ENCODE measurements around the genes SCARB1 and UBC.

DNA sequence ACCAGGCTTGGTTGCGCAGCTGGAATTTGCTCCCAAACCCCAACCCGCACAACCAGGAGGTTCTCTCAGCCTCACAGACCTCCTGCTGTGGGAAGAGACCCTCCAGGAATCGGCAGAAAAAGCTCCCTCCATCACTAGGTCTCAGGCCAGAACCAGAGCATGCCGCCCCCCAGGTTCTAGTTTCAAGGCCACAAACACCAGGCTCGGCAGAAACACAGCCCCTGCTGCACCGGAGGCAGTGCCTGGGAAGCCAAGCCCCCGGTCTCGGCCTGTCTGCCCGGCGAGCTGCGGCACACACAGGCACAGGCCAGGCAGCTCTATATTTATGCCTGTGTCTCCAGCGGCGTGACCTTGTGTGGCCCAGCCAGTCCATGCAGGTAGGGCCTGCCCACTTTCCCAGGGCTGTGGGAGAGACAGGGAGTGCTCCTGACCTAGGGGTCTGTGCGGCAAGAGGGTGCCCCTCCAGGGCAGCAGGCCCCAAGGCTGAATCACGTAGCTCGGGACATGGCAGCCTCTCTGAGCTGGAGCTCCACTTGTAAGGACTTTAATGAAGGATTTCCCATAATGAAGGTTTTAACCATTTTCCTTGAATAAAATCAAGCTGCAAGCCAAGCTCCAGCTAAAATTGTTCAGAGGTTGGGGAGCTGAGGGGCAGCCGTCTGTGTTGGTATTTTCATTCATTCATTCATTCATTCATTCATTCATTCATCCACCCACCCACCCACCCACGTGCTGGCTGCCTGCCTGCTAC, 91.8 kb downstream of the RFLNA start:
- CAGE, long polyA plus RNA = no peak
- RRBS = no CpG with 5 or more reads among the region's 18 CpGs

- CAGE, long polyA plus RNA = no peak
- RRBS = 17% methylated on average over 7 of the region's 44 CpGs
These were observed 92.8 kb downstream of the RFLNA start for GRCh38 chr12:124387276-124388449.

DNA sequence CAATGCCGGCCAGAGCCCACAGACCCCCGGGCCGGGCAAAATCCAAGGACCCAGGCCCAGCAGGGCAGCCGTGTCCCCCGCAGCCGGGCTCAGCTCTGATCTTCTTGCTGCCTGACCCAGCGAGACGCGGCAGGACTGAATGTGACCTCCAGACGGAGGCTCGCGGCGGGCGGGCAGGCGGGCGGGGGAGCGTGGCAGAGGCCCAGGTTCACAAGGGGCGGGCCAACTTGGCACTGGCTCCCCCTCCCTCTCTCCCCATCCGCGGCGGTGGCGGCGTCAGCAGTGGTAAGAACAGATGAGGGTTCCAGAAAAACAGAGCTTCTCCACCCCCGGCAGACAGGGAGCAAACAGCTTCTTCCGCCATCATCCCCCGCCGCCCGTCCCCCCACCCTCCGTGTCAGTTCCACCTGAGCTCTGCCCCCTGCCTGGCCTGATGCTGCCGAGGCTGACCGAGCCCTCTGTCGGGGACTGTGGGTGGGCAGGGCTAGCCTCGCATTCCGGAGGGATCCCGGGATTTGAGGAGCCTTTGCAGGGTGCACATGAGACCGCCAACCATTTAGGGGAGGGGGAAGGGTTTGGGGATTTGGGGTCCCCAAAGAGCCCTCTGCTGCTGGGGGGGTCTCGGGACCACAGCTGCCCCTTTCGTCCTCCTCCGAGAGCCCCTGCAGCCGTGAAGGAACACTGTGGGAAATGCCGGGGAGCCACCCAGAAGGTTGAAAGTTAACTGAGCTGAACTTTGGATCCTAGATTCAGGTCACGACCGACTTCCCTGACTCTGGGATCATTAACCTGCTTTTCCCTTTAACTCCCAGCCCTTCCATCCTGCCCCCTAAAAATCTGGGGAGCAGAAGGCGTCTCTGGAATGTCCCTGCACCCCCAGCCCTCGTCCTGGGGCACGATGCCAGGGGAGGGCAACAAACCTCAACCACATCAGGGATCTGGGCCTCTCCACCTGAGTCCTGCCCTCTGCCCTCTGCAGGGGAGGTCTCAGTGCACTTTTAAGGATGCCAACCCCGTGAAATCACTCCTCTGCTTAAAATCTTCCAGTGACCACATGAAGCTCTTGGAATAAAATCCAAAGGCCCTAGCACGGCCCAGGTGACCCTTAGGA, 94.6 kb downstream of the RFLNA start:
- CAGE, long polyA plus RNA = no peak
- RRBS = 2% methylated on average over 5 of the region's 48 CpGs

GRCh38 chr12:124420972-124421969, 126.4 kb downstream of the RFLNA start:
- CAGE, long polyA plus RNA = no peak
- RRBS = no CpG with 5 or more reads among the region's 29 CpGs

DNA sequence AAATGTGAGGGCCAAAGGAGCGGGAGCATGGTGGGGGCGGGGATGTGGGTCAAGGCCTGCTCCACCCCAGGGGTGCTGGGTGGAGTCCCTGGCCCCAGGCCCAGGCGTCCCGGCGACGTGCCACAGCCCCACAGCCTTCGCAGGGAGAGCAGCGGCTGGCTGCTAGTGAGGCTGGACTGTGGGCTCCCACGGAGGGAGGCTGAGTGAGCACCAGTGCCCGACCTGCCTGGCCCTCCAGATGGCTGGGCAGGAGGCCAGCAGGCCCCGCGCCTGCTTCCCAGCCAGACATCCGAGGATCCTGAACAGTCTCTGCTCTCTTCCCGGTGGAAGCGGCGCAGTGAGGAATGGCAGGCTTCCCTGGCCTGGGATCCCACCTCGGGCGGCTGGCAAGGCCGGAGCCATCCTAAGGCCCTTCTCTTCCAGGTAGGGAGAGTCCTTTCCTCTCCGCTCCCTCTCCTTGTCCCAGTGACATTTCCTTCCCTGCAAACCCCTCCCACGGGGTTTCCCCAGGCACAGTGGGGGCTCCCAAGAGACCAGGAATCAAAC, 128.4 kb downstream of the RFLNA start:
- CAGE, long polyA plus RNA = no peak
- RRBS = 19% methylated on average over 6 of the region's 21 CpGs

DNA sequence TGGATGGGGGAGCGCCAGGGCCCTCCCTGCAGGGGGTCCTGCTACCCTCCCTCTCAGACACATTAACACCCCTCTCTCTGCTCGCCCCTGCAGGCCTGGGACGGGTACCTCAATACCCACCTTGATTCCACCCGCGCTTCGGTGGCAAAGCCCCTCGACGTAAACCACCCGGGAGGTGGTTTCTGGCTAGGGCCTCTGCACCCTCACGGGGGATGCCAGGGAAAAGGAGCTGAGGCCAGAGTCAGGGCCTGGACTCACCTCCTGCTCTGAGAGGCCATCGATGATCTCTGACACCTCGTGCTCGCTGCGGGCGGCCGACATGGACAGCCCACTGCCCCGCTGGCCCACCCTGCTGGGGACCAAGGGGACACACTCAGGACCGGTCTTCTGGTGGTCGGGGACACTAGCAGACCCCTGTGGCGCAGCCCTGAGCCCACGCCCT, 134.5 kb downstream of the RFLNA start:
- CAGE, long polyA plus RNA = no peak
- RRBS = no CpG with 5 or more reads among the region's 21 CpGs

- CAGE, long polyA plus RNA = no peak
- RRBS = 77% methylated on average over 4 of the region's 34 CpGs
These were observed 104.0 kb downstream of the NCOR2 start for GRCh38 chr12:124463129-124464062.

DNA sequence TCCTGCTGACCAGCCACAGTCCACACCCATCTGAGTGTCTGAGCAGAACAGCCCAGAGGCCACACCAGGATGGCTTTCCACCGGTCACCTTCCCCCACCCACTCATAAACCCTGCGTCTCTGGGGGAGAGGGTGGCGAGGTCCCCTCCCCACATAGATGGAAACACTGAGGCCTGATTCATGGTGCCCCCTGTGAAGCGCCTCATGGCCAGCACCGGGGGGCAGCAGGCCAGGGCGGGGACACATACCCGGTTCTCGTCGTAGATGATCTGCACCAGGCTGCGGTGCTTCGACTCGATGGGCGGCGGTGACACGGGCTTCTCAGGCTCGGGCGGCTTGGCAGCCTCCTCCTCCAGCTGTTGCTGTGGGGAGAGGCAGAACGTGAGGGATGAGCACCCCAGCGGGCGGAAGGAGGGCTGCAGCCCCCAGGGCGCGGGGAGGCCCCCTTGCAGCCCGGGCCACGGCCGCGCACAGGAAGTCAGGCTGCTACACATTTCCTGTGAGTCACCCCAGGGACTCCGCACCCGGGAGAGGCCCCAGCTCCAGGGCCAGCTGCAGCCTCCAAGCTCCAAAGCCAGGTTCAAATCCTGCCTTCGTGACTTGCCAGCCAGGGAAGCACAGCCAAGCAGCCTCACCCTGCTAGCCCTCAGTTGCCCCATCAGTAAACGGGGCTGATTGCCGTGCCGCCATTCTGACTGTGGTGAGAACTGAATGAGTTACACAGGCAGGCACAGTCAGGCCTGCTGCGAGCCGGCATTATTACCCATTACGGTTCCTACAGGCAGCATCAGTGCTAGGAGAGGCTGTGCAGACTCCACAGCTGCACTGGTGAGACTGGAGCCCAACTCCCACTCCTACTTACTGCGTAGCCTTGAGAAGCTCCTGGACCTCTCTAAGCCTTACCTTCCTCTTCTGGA, 101.2 kb downstream of the NCOR2 start:
- CAGE, long polyA plus RNA = no peak
- RRBS = 36% methylated on average over 6 of the region's 36 CpGs

DNA sequence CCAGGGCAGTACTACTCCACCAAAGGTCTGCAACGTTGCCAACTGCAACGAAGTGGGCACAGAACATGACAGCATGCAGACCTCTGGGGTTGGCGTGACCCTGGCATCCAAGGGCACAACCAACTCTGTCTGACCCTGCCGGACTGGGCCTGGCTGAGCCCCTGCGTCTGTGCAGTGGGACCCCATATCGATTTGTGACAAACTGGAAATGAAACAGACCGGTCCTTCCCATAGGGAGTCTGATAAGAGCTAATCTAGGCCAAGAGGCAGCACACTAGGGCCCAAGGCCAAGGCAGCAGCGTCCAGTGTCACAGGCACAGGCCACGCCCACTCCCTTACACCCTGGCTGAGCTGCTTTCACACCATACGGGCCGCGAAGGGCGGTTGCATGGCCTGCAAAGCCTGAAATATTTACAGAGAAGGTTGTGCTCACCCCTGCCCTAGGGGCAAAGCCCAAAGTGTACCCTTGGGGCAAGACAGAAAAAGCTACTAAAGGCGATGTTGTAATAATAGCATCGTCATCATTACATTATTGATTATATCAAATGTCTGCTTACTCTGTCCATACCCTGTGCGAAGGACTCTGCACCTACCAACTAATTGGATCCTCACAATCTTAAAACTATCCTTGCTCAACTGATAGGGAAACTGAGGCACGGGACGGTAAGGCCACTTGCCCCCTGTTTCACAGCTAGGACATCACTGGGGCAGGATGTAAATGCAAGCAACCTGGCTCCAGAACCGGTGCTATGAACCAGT, 76.5 kb downstream of the NCOR2 start:
- CAGE, long polyA plus RNA = no peak
- RRBS = 73% methylated on average over 4 of the region's 19 CpGs

DNA sequence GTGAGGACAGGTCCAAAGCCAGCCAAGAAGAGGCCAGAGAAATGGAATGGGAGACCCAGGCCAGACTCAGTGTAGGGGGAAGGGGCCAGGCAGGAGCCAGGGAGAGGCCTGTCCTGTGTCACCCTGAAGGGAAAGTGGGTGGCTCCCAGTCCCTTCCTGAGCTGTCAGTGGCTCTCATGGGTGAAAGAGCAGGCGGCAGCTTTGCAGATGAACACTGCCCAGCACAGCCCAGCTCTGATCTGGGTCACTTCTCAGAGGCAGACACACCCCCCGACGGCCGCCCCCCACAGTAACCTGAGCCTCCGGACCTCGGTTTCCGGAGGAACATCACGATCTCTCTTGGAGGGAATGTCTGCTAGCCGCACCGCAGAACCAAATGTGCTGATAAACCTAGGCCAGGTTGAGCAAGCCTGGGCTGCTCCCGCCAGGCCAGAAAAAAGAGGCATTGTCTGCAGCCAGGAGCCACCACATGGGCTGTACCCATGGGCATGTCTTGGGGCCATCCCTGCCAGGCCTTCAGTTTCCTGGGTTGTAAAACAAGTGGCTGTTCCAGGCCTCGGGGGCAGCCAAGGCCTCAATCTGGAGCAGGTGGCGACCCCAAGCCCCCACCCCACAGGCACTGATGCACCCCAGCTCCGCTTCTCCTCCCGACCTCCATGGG, 57.7 kb downstream of the NCOR2 start:
- CAGE, long polyA plus RNA = no peak
- RRBS = no CpG with 5 or more reads among the region's 15 CpGs

GRCh38 chr12:124527933-124528505, 39.4 kb downstream of the NCOR2 start:
- CAGE, long polyA plus RNA = no peak
- RRBS = 77% methylated on average over 1 of the region's 17 CpGs

DNA sequence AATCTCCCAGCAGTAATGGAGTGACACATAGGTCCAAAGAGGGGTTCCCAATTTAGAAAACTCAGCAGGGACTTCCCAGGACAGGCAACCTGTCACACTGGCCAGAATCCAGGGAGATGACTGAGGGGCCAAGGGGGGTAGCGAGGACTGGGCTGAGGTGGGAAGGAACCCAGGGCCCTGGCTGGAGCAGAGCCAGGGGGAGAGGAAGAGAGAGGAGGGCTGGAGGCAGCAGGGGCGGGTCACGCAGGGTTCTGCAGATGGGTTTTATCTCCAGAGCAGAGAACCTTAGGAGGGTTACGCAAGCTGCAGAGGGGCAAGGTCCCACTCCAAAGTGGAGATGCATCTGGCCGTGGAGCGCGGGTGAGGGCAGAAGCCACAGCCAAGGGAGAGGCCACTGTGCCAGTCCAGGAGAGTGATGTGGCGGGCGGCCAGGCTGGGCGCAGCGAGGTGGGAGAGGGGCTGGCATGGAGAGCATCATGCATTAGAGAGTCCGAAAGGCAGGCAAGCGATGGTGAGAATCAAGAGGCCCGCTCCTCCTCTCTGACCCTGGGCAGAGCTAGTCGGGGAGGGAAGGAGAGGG, 29.1 kb downstream of the NCOR2 start:
- CAGE, long polyA plus RNA = no peak
- RRBS = no CpG with 5 or more reads among the region's 15 CpGs

GRCh38 chr12:124566848-124566946, 715 bp downstream of the NCOR2 start:
- CAGE, long polyA plus RNA = no peak
- RRBS = no CpG with 5 or more reads among the region's 7 CpGs

- CAGE, long polyA plus RNA = no peak
- RRBS = 84% methylated on average over 3 of the region's 8 CpGs
These were observed 2.2 kb upstream of the NCOR2 start for GRCh38 chr12:124569665-124570051.

GRCh38 chr12:124719802-124720188, 143.9 kb downstream of the SCARB1 start:
- CAGE, long polyA plus RNA = no peak
- RRBS = no CpG with 5 or more reads among the region's 10 CpGs

DNA sequence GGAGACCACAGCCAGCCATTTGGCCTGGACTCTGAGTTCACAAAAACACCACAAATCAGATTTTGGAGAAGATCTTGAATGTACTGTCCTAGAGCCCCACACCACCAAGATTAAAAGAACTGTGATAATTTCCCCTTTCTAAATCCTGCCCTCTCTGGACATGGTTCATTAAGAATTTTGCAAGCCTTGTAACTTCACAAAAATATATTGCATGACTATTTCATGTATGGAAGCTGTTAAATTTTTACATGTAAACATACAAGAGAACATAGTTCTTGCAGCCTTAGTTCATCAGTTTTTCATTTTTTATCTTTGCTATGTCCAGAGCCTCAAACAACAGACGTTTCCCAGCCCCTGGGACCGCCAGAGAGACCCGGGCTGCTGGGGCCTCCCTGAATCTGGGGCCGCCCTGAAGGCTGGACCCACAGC, 96.9 kb downstream of the SCARB1 start:
- CAGE, long polyA plus RNA = no peak
- RRBS = no CpG with 5 or more reads among the region's 4 CpGs

GRCh38 chr12:124814906-124815652, 48.6 kb downstream of the SCARB1 start:
- CAGE, long polyA plus RNA = no peak
- RRBS = 73% methylated on average over 3 of the region's 34 CpGs

DNA sequence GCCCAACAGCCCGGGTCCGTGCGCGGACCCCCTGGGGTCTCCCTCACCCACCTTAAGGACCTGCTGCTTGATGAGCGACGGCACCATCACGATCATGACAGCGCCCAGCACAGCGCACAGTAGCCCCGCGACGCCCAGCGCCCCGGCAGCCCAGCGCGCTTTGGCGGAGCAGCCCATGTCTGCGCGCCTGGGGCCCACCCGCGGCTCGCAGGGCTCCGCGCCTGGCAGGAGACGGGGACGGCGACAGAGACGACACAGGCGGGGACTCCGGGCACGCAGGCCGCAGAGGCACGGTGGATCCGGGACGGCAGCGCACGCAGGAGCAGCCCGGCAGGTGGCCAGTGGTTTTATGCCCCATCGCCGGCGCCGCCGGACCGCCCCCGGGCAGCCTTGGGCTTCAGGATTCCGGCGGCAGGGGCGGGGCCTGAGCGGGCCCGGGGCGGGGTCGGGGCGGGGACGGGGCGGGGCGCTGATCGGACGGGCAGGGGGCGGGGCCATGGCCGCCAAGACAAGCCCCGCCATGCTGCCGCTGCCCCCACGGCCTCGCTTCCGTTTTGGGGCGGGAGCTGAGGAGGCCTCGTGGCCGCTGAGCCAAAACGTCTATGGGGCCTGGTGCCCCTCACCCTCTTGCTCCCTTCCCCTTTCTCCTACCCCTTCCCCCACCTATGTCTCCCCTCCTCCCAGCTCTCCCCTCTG, at the start of gene SCARB1:
TSS of gene SCARB1 (minus strand) at position 321 of the 696 bp plus-strand sequence.
- CAGE, long polyA plus RNA = start-site peak on the minus strand centred at position 365 of the sequence, 91 bp wide, 98 and 101 reads in 2 replicates
- RRBS = 4% methylated on average over 9 of the region's 69 CpGs

DNA sequence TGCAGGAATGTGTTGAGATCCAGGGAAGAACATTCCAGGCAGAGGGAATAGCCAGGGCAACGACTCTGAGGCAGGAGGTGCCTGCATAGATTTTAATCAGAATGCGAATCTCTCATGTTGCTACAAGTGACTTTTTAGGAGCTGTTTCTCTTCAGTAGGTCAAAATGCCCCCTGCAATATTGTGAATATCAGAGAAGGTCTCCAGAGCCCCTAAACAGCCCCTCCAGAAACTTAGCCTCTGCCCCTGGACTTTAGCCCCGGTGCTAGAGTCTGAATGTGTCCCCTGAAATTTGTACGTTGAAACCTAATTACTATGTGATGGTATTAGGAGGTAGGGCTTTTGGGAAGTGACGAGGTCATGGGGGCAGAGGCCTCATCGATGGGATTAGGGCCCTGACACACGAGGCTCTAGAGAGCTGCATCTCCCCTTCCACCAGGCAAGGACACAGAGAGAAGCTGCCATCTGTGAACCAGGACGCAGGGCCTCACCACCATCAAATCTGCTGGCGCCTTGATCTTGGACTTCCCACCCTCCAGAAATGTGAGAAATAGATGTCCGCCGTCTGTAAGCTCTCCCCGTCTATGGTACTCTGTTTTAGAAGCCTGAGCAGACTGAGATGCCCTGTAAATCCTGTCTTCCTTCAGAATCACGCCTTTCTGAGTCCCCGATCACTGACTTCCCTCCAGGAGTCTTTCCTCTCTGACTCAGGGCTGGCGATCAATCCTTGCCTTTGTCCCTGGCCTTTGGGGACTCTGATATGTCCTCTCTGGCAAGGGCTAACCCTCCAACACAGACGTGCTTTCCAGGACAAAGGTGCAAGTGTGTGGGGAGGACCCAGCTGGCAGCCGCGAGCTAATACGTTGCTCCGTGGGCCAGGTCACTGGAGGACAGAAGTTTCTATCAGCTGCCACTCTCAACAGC, 8.1 kb upstream of the SCARB1 start:
- CAGE, long polyA plus RNA = no peak
- RRBS = no CpG with 5 or more reads among the region's 20 CpGs

DNA sequence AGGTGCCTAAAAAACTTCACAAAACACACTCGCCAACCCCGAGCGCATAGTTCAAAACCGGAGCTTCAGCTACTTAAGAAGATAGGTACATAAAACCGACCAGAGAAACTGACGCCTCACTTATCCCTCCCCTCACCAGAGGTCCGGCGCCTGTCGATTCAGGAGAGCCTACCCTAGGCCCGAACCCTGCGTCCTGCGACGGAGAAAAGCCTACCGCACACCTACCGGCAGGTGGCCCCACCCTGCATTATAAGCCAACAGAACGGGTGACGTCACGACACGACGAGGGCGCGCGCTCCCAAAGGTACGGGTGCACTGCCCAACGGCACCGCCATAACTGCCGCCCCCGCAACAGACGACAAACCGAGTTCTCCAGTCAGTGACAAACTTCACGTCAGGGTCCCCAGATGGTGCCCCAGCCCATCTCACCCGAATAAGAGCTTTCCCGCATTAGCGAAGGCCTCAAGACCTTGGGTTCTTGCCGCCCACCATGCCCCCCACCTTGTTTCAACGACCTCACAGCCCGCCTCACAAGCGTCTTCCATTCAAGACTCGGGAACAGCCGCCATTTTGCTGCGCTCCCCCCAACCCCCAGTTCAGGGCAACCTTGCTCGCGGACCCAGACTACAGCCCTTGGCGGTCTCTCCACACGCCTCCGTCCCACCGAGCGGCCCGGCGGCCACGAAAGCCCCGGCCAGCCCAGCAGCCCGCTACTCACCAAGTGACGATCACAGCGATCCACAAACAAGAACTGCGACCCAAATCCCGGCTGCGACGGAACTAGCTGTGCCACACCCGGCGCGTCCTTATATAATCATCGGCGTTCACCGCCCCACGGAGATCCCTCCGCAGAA, at the start of gene UBC:
TSS of gene UBC (minus strand) at position 782 of the 854 bp plus-strand sequence.
- CAGE, long polyA plus RNA = no peak
- RRBS = 1% methylated on average over 15 of the region's 67 CpGs